ENCODE results near the genes TNS3 and C7orf57.

GRCh38 chr7:47147021-47147911 is 434.6 kb downstream of the TNS3 start:
- RAMPAGE, long total RNA, result no peak
- RRBS, result no CpG with 5 or more reads among the region's 3 CpGs

DNA sequence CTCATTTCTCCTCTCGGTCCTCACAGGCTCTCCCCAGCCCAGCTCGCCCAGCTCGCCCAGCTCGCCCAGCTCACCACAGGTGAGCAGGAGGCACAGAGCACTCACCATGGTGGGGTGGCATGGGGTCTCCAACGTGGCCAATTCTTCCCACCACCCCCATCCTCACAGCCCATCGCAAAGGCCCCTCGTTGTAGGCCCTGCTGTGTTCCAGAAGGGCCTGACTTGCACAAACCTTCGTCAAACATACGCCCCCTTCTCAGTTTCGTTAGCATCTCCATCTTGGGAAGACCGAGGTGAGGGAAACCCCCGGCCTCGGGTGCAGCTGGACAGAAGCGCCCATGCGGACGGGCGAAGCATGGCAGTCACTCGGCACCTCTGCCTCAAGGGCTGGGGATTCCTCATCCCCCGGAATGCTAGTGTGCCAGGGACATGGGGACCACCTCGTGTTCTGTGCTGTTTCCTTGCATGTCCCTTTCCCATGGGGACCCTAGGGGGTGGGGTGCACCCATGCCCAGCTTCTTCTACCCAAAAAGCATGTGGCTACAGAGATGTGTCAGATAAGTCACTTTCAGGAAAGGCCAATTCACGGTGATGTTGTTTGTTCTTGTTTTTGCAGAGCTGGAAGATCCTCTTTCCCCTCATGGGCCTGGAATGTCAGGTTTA is 304.5 kb downstream of the TNS3 start:
- RAMPAGE, long total RNA, result no peak
- RRBS, result no CpG with 5 or more reads among the region's 21 CpGs

GRCh38 chr7:47333890-47334293 is 248.0 kb downstream of the TNS3 start:
- RAMPAGE, long total RNA, result no peak
- RRBS, result no CpG with 5 or more reads among the region's 2 CpGs

- RAMPAGE, long total RNA, result no peak
- RRBS, result no CpG with 5 or more reads among the region's 19 CpGs
Observed at GRCh38 chr7:47485035-47485987, 96.6 kb downstream of the TNS3 start.

GRCh38 chr7:47501353-47501846 is 80.5 kb downstream of the TNS3 start:
- RAMPAGE, long total RNA, result no peak
- RRBS, result no CpG with 5 or more reads among the region's 11 CpGs

- RAMPAGE, long total RNA, result no peak
- RRBS, result no CpG with 5 or more reads among the region's 14 CpGs
Observed at GRCh38 chr7:47540285-47540780, 41.6 kb downstream of the TNS3 start.

GRCh38 chr7:47573601-47574271 is 8.2 kb downstream of the TNS3 start:
- RAMPAGE, long total RNA, result no peak
- RRBS, result no CpG with 5 or more reads among the region's 12 CpGs

DNA sequence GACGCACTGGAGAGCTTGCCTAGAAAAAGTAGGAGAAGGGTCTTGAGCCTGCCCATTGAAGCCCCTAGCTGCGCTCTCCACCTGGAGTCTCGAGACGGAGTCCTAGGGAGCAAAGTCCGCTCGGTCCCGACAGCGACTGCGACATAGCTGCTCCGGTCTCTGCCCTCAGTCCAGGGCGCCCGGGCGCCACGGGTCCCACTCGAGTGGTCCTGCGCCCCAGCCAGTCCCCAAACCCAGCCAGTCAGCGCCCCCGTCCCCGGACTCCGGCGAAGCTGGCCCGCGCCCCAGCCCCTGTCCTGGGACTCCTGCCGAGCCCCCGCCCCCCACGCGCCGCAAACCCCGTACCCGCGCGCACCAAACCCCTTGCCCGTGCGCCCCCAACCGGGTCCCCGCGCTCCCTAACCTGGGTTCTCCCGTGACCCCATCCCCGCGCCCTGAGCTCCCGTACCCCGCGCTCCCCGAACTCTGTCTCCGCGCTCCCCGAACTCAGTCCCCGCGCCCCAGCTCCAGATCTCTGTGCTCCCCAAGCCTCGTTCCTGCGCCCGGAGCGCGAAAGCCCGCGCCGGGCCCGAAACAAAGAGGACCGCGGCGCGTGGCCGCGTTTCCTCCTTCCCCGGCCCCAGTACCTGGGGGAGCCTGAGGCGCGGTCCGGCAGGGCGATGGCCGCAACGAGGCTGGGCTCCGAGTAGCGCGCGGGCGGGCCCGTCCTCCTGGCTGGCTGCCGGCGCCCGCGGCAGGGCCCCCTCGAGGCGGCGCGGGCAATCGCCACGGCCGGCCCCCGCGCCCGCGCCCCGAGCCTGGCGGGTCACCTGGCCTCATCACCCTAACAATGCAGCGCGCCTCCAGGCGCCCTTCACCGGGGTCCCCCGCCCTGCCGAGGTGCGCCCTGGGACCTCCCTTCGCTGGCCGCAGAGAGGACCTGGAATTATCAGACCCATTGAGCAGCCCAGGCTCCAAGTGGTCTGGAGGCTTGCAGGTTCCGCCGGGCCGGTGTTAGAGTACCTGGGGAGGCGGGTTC is at the start of gene TNS3:
TSS of gene TNS3 (minus strand) at position 687 of the 1,018 bp plus-strand sequence.
- RAMPAGE, long total RNA, result start-site peak on the minus strand centred at position 666 of the sequence, 26 bp wide, 37 and 218 reads in 2 replicates
- RRBS, result 2% methylated on average over 50 of the region's 107 CpGs

- RAMPAGE, long total RNA, result no peak
- RRBS, result no CpG with 5 or more reads among the region's 8 CpGs
Observed at GRCh38 chr7:47588730-47589204, 6.9 kb upstream of the TNS3 start.

- RAMPAGE, long total RNA, result no peak
- RRBS, result no CpG with 5 or more reads among the region's 3 CpGs
Observed at GRCh38 chr7:47610586-47610969, 28.7 kb upstream of the TNS3 start.

DNA sequence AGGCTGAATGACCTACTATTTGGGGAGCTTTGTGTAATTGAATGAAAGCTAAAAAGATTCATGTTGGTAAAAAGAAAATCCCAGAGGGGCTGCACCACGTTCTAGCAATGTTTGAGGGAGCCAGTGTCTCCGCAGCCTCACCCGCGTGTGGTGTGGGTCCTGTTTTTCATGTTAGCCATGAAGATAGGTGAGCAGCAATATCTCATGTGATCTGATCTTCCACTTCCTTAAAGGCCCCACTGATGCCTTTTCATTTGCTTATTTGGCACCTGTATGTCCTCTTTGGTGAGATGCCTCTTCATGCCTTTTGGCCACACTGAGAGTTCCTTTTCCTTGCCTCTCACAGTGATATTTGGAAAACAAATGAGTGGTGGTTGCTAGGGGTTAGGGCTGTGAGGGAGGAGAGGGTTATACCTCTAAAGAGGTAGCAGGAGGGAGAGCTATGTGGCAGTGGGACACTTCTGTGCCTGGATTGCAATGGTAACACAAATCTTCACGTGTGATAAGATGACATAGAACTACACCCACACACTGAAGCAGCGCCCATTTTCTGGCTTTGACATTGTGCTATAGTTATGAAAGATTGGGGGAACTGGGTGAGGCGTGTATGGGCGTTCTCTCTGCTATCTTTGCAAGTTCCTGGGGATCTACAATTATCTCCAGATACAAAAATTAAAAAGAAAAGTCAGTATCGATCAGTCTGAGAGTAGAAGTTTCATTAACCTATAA is 90.4 kb upstream of the TNS3 start:
- RAMPAGE, long total RNA, result no peak
- RRBS, result no CpG with 5 or more reads among the region's 9 CpGs

- RAMPAGE, long total RNA, result no peak
- RRBS, result no CpG with 5 or more reads among the region's 10 CpGs
Observed at GRCh38 chr7:47757894-47758450, 176.1 kb upstream of the TNS3 start.

DNA sequence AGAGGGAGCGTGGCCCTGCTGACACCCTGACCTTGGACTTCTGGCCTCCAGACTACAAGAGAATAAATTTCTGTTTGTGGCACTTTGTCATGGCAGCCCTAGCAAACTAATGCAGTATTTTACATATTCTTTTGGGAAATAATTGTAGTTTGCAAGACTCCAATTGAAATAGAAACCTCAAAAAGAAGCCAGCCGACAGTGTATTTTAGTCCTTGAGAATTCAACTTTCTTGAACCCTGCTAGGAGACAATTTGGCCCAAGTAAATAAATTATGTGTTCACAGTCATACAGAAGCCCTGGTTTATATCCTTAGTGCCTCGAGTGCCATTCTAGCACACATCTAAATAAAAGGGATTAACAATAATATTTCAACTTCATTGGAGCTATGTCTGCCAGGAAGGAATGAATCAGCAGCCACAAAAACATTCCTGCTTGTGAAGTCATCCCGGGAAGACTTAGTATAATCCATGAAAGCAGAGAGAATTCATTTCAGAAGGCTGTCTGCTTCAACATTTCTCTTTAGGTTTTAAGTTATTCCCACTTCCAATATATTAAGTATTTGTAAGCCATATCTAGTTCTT is 164.4 kb downstream of the PKD1L1 start:
- RAMPAGE, long total RNA, result no peak
- RRBS, result no CpG with 5 or more reads among the region's 4 CpGs

- RAMPAGE, long total RNA, result no peak
- RRBS, result no CpG with 5 or more reads among the region's 4 CpGs
Observed at GRCh38 chr7:47977069-47977512, 2.3 kb downstream of the HUS1 start.

GRCh38 chr7:48035218-48036001 is at the start of gene C7orf57:
Gene C7orf57 (plus strand): TSS chr7:48035543.
- RAMPAGE, long total RNA, result no peak
- RRBS, result 1% methylated on average over 30 of the region's 68 CpGs

GRCh38 chr7:48089953-48090586 is 1.0 kb downstream of the UPP1 start:
- RAMPAGE, long total RNA, result no peak
- RRBS, result no CpG with 5 or more reads among the region's 31 CpGs

DNA sequence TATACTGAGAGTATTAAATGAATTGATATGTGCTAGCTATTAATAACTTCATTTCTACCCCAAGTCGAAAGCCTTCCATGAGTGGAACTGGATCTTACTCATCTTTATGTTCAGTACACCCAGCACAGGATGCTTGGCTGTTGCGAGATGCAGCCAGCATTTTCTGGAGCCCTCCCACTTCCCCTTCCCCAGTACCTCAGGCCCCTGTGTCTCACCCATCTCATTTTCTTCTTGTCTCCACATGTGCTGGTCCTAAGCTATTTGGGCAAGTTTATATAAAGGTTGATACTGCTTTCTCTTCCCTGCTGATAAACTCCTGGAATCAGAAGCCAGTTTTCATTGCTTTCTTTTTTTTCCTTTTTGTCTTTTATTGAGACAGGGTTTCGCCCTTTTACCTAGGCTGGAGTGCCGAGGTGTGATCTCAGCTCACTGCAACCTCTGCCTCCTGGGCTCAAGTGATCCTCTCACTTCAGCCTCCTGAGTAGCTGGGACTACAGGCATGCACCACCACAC is 7.3 kb downstream of the UPP1 start:
- RAMPAGE, long total RNA, result no peak
- RRBS, result no CpG with 5 or more reads among the region's 4 CpGs

- RAMPAGE, long total RNA, result no peak
- RRBS, result no CpG with 5 or more reads among the region's 11 CpGs
Observed at GRCh38 chr7:48104899-48106004, 16.2 kb downstream of the UPP1 start.

DNA sequence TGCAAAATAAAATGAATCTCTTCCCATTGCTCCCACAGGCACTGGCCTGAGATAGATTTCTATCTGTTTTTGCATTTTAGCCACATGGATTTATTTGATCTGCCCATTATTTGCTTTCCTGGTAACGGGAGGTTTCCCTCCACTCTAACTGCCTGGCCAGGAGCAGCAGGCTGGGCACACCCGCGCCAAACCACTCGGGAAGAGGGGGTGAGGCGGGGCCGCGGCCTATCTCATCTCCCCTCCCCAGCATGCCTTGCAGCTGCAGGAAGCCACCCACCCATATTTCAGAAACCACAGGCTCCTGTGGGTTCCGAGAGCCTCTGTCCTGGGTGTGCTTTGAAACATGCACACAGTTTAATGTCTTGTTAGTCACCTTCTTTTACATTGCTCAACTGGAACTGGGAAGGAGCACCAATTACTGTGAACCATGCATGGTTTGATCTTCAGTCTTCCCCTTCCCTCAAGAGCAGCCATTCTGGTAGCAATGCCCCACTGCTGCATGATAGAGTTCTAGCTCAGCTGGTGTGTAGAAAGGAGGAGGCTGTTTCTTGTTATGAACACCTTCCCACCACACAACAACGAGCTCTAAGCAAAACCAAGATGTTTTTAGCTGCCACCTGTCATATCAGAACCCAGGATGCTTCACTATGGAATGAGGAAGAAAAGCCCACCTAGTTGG is 37.6 kb upstream of the IKZF1 start:
- RAMPAGE, long total RNA, result no peak
- RRBS, result no CpG with 5 or more reads among the region's 9 CpGs

GRCh38 chr7:50329849-50330598 is 25.5 kb downstream of the IKZF1 start:
- RAMPAGE, long total RNA, result no peak
- RRBS, result no CpG with 5 or more reads among the region's 11 CpGs